Skeletal muscle satellite cell (primary cell): ENCODE measurements around a stretch of chr2.

- CAGE, long polyA plus RNA: no peak
Observed at GRCh38 chr2:134396417-134397060, 142.7 kb downstream of the MGAT5 start.

DNA sequence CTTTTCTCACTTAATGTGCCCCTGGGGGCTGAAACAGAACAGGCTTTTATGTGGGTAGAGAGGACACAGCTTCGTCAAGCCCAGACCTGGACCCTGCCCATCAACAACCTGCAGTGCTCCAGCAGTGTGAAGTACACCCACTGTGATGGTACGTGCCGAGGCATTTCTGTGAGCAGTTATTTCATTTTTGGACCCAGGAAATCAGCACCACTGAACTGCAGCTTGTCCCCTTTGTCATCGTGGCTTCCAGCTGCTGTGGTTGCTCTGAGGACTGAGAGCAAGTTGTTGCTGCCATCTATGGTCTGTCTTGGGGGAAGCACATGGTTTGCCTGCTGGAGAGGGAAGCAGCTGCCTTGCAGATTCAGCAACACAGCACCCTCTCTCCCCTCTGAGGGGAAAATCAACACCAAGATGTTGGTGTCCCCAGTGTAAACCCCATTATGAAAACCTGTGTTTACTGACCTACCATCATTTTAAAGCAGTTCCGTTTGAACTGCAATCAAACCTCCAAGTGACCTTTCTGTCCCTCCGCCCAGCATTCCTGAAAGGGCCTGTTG is 158.1 kb downstream of the MGAT5 start:
- CAGE, long polyA plus RNA: no peak

- CAGE, long polyA plus RNA: no peak
Observed at GRCh38 chr2:134446405-134446963, 192.6 kb downstream of the MGAT5 start.

- CAGE, long polyA plus RNA: no peak
Observed at GRCh38 chr2:134670845-134671352, 47.9 kb downstream of the TMEM163 start.

DNA sequence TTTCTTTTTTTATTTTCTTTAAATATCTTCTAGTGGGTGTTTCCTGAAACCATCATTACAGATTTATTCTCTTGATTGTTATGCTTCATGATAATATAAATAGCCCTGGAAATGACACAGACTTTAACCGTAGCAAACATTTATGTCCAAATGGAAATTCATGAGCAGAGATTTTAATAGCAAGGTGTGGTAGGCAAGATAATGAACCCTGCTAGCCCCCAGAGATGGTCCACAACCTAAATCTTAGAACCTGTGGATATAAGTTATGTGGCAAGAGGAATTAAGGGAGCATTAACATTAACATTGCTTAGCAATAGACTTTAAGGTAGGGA is 49.7 kb downstream of the RAB3GAP1 start:
- CAGE, long polyA plus RNA: no peak

DNA sequence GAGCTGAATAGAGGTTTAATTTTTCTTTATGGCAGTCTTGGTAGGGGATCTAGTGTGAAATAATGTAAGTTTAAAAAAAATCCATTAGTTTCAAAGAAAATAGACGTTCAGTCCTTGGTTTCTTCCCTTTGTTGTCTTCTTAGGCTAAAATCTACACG is 965 bp downstream of the UBXN4 start:
- CAGE, long polyA plus RNA: no peak

DNA sequence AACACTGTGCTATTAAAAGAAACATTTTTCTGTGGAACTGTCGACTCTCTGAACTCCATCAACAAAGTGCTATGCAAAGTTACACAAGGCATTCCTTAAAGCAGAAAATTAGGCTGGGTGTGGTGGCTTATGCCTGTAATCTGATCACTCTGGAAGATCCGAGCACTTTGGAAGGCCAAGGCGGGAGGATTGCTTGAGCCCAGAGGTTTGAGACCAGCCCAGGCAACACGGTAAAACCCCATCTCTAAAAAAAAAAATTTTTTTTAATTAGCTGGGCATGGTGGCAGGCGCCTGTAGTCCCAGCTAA is 13.0 kb downstream of the MCM6 start:
- CAGE, long polyA plus RNA: no peak

GRCh38 chr2:136128103-136128979 is 10.4 kb upstream of the CXCR4 start:
- CAGE, long polyA plus RNA: no peak

- CAGE, long polyA plus RNA: no peak
Observed at GRCh38 chr2:137952889-137953120, 11.5 kb upstream of the HNMT start.

- CAGE, long polyA plus RNA: no peak
Observed at GRCh38 chr2:138395418-138395852, 106.1 kb upstream of the SPOPL start.

DNA sequence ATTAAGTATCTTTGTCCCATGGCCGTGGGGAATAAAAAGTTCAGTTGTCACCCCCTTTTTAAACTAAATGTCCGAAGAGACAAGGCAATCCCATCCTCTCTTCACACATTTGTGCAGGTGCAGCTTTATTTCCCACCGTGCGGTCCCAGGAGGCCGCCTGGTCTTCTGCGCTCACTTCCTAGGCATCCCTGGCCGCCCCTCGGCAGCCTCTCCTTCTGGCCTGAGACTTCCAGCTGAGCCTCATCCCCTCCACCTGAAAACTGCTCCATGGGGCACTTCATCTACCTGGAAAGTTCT is 588 bp upstream of the SPOPL start:
- CAGE, long polyA plus RNA: no peak

DNA sequence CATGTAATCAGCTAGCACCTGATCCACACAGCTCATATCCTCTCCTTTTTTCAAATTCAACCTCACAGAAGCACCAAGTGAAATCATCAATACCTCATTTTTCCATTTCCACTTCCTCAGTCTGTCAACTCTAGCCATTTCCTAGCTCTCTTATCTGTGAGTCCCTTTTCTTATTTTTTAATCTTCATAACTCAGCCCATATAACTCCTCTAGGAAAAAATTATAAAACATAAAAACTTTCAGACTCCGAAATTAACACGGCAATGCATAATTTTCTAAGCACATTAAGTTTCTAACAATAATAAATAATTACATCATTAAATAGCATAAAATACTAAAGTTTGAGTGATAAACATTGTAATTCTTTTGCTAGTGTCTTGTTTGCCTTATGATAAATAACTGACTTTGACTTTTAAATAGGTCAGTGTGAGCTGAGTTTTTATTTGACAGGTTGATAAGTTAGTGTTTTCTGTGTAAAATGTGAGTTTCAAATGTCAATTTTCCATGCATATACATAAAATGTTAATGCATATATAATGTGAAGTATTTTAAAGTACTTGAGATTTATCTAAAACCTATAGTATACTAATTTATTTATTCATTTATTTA is 215.0 kb downstream of the GTDC1 start:
- CAGE, long polyA plus RNA: no peak

DNA sequence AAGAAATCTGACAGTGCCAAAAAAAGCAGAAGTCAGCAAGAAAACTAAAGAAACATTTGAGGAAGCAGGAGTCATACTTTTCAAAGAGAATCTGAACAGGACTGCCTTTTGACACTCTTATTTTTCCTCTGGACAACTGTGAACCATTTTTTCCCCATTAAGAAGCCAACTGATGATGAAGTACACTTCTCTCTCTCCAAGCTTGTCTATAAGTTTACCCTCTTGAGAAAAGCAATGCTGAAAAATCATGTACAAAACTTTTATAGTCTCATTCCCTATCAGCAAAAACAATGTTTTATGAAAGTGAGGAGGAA is 188.5 kb downstream of the GTDC1 start:
- CAGE, long polyA plus RNA: no peak

DNA sequence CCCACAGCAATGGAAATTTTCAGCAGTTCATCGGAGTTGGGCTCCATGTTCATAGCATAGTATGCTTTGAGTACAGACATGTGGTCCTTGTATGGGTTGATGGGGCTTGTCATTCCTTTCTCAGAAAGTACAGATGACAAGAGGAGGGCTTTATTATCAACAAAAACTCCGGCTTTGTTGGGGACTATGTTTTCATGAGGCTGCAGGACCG is 66.7 kb upstream of the GTDC1 start:
- CAGE, long polyA plus RNA: no peak

DNA sequence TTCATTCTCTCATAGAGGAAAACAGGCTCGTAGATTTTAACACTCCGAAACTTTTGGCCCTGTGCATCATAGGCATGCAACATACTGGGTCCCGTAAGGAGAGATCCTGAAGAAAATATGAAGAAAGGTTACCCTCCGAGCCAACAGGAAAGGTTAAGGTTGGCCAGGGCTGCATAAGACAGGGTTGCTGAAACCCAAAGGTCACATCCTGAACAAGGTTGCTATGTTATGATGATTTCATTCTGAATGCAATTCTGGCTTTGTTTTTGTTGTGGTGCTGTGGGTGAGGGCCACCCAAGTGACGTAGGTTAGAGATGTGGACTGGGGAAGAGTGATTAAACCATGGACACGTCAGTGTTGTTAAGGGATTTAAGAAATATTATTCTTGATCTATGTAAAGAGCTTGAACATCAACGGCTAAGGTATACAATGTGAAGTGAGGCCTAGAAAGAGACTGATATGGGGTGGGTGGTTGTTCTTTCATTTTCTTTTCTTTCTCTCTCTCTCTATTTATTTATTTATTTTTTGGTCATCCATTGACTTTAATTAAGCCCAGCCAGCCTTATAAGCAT is 60.0 kb downstream of the ZEB2 start:
- CAGE, long polyA plus RNA: no peak

DNA sequence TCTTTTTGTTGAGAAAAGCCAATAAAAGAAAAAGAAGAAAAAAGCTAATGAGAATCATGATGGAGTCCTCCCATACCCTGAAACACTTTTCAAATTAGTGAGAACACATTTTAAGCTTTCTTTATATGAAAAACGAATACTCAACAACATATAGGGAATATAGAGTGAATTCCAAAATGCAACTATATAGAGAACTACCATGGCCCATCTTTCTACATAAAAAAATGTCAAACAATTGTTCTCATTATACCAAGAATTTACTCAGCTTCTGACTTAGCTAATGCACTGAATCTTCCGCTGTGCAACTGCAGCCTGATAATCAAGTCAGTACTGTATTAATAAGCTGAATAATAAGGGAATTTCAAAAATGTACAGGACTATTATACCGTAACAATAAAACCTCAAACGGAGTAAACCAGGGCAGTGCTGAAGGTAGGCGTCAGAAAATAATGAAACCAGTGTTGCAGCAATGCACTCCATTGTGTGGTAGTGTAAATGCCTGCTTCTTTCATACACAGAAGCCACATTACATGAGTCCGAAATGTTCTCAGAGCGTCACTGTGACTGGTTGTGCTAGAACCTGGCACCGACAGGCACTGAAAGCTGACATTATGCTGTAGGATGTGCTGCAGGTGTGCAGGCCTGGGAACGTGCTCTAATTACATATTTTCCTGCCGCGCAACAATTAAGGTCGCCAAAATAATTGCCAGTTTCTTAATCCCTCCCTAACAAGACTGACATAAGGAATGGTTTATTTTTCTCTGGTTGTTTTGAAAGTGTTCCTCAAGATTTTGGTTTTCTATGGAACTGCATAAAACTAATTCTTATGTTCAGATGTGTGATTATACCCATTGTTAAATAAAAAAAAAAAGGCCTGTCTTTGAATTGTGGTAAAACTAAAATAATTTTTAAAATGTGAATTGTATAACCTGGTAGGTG is 53.3 kb downstream of the ZEB2 start:
- CAGE, long polyA plus RNA: no peak

DNA sequence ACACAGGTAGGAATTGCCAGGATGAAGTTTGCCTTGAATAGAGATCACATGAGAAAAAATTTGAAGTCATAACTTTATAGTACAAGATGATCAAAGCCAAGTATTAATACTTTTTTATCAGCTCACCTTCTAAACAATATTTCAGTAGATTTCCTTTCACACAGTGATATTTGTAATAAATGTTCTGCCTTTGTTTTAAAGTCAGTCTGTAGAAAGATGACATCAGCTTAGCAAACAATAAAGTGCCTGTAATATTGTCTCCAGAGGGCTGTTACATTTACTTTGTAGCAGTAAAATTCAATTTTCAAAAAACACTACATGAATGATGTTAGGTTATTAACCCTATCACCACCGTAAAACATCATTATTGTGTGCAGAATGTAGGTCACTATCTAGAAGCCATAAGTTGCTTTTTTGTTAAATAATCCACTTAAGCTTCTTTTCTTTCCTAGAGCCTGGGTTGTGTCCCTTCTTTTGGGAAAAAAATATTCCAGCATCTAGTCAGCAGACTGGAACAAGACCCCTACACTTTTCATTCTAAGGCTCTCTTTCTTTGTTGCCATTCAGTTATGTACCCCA is 49.5 kb downstream of the ZEB2 start:
- CAGE, long polyA plus RNA: no peak

DNA sequence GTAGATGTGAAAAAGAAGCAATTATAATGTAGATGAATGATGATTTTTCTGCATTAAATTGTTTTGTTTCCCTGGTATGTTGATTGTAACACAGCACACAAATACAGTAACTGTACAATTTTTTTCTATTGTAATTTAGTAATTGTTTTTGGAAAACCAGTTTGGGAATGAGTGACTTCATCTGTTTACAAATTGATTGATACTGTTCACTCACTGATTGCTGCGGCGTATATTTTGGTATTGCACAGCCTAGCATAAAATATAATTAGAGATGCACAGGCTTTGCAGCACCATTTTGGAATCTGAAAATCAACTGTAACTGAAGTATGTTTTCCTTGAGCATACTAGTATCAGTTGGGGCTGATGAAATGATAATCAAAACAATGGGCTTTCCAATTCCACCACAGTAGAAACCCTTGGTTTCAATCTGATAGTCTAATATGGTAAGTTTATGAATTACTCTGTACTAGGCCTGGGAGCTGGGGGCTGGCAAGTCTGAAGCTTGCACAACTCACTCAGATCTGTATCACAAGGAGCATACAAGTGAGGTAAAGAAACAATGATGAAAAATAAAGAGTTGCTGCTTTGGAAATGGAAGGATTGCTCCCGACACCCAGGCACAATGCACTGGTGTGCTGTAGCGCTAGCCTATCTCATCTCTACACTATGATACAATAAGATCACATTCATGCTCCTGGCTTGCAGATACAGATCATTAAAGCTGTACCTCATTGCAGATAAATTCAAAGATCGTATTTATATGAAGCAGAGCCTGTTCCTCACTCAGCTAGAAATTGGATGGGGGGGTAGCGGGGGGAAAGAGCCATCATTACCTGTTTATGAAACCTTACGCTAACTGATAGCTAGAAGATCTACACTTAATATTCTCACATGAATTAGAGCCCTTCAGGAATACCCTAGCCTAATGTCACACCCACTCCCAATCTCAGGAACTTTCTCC is 19.4 kb downstream of the ZEB2 start:
- CAGE, long polyA plus RNA: no peak

GRCh38 chr2:144501236-144501624 is 18.7 kb downstream of the ZEB2 start:
- CAGE, long polyA plus RNA: no peak

GRCh38 chr2:144510223-144511286 is 9.4 kb downstream of the ZEB2 start:
- CAGE, long polyA plus RNA: no peak